ENCODE measurements around a stretch of chr1.

DNA sequence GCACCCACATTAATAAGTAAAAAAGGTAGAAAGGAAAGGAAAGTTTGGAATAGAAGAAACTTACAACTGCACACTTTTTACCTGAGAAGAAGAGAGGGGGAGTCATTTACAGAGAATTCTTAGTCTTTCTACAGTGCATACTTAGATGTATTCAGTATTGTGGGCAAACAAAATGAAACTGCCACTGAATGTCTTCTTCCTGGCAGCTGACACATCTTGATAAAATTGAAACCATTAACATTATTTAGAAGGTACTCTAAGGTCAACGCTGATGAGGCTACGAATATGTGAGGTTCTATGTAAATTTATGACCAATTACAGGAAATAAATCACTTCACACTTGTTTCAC is 51.2 kb upstream of the GFI1 start:
- RRBS = no CpG with 5 or more reads among the region's 2 CpGs
CAGE:
- cytosol, long polyA plus RNA = no peak
- long polyA plus RNA = no peak
- nucleus, long polyA plus RNA = no peak

DNA sequence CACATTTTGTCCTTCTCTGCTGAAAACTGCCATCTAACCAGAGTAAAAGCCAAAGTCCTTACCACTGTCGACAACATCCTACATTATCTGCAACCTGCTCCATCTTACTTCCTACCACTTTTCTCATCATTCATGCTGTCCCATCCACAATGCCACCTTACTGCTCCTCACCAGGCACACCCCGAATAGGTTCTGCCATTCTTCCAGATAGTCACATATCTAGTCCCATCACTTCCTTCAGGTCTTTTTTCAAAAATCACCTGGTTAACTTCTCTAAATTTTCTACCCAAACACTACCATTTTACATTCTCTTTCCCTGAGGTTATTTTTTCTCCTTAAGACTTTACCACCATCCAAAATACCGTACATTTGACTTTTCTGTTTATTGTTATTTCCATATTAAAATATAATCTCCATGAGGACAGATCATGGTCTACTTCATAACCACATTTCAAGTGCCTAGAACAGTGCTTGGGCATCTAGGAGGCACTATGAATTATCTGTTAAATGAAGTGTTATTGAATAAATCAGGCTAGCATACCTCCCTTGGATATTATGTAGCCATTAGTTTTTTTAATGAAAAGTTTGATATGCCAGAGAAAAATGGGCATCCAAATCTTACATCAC is 112.6 kb downstream of the EVI5 start:
- RRBS = no CpG with 5 or more reads among the region's 3 CpGs
CAGE:
- cytosol, long polyA plus RNA = no peak
- long polyA plus RNA = no peak
- nucleus, long polyA plus RNA = no peak

GRCh38 chr1:92715375-92715931 is 69.5 kb downstream of the EVI5 start:
- RRBS = no CpG with 5 or more reads among the region's 15 CpGs
CAGE:
- cytosol, long polyA plus RNA = no peak
- long polyA plus RNA = no peak
- nucleus, long polyA plus RNA = no peak

DNA sequence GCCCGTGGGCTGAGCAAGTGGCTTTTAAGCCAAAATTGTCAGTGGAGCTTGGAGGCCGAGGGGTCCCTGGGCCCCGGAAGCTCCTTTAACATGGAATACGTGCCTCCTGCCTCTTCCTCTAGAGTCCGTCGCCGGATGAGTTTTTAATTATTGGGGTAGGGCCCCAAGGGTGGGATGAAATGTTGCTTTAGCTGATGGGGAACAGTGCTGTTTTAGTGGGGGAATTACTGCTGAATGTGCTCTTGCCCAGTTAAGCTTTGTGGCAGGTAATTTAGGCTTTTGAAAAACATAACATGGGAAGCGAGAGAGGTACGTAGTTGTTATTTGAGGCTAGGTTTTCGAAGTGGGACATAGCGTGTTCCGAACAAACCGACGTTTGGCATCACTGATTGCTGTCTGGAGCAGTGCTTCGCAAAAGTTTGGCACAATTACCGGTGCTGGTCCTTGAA is 776 bp downstream of the RPL5 start:
- RRBS = 1% methylated on average over 4 of the region's 16 CpGs
CAGE:
- cytosol, long polyA plus RNA = no peak
- long polyA plus RNA = no peak
- nucleus, long polyA plus RNA = no peak

- RRBS = no CpG with 5 or more reads among the region's 3 CpGs
CAGE:
- cytosol, long polyA plus RNA = no peak
- long polyA plus RNA = no peak
- nucleus, long polyA plus RNA = no peak
These were observed 4.2 kb downstream of the DIPK1A start for GRCh38 chr1:92956977-92957585.

DNA sequence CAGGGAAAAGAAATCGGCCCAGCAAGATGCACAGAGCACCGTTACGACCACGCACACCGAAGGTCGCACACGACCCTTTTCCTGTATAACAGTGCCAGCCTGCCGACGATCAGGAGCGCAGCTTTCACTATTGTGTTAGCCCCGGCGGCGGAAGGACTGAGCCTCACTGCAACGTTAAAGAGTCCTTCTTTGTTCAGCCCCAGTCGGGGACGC is 214 bp upstream of the MTF2 start:
- RRBS = no CpG with 5 or more reads among the region's 16 CpGs
CAGE:
- cytosol, long polyA plus RNA = no peak
- long polyA plus RNA = no peak
- nucleus, long polyA plus RNA = no peak

GRCh38 chr1:93317294-93317736 is 28.4 kb upstream of the DR1 start:
- RRBS = no CpG with 5 or more reads among the region's 2 CpGs
CAGE:
- cytosol, long polyA plus RNA = no peak
- long polyA plus RNA = no peak
- nucleus, long polyA plus RNA = no peak

DNA sequence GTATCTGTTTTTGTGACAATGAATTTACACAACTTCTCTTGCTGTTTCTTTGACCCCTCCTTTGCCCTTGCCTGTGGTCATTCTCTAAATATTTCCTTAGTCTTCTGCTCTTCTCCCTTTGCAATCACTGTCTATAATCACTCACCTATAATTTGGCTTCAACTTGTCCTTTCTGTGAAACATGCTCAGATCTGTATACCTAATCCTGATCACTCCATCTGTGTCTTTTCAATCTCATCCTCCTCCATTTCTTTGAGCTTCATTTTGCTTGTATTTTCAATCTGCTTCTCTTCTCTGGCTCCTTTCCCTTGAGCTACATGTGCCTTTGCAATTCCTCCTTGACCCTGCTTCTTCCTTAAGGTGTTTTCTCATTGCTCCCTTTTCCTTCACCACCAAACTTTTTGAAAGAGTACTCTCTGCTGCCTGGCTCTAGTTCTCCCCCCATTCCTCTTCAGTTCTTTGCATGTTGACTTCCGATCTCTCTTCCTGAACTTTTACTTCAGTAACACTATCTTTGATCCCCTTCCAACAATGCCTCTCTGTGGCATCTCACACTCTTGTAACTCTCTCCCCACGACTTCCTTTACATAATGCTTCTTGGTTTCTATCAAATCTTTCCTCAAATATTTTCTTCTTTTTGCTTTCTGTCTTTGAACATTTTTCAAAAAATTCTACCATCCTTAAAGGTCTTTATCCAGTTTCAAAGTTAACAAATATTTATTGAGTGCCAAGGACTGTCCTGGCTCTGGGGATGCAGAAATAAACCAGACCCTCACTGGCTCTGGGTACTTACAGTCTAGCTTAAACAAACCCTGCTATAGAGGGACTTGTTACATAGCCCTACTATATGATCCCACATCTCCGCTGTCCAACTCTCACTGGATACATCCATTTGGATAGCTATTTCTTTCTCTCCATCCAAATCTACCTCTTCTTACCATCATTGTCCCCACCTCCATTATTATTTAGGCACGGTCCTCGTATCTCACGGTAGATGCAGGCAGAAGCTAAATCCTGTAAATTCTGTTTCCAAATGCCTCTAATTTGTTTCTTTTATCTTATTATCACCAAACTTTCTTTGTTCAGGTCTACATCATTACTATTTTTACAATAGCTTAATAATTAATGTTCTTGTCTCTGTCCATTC is 4.7 kb upstream of the DR1 start:
- RRBS = no CpG with 5 or more reads among the region's 6 CpGs
CAGE:
- cytosol, long polyA plus RNA = no peak
- long polyA plus RNA = start-site peak on the minus strand centred at position 480 of the sequence, 129 bp wide, 5 and 7 reads in 2 replicates
- nucleus, long polyA plus RNA = no peak

DNA sequence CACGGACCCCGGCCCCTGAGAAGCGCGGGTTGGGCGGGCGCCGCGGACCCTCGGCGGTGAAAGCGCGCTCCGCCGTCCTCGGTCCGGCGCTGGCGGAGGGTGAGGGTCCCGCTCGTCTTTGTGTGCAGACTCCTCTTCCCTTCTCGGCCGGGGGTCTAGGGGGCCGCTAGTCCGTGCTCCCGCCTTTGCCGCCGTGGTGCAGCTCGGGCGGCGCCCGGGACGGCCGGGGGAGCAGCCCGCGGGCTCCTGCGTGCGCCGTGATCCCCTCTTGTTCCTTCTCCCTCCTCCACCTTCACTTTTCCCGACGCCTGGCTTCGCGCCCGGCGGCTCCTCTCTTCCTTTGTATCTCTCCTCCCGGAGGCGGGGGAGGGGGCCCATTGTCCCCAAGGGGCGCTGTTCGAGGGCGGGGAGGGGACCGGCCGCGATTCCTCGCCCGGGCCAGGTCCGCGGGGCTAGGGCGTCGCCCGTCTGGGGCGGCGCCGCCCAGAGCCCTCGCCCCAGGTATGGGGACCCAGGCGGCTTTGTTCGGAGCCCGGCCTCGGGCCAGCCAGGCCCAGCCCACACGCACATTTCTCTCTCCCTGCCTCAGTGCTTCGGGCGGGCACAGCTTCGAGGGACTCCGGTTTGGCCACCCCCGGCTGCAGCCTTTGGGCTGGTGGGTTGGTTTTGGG is 548 bp downstream of the FNBP1L start:
- RRBS = 1% methylated on average over 62 of the region's 73 CpGs
CAGE:
- cytosol, long polyA plus RNA = no peak
- long polyA plus RNA = no peak
- nucleus, long polyA plus RNA = no peak

GRCh38 chr1:93449002-93449865 is 1.3 kb downstream of the FNBP1L start:
- RRBS = 3% methylated on average over 7 of the region's 27 CpGs
CAGE:
- cytosol, long polyA plus RNA = no peak
- long polyA plus RNA = no peak
- nucleus, long polyA plus RNA = no peak

DNA sequence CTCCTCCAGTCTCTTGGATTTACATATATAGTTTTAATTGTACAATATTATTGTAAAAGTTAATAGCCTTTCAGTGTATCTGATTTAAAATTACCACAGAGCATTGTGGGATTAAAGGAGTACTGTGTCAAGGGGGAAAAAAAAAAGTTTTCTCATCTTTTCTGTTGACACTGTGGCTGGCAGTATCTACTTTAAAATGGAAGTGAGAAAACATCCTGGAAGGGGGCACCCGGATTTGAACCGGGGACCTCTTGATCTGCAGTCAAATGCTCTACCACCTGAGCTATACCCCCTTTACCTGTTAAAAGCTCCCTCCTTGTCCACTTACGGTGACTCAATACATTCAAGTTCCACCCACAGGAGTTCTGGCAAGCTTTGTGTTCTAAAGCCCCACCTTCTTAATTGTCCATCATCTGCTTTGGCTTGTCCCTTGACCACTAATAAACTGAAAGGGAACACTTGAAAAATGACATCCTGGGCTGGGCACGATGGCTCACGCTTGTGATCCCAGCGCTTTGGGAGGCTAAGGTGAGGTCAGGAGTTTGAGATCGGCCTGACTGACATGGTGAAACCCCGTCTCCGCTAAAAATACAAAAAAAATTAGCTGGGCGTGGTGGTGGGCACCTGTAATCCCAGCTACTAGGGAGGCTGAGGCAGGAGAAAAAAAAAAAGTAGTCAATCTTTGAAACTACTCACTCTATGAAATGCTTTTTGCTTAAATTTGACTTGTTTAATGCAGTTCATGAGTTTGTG is 68.3 kb downstream of the FNBP1L start:
- RRBS = no CpG with 5 or more reads among the region's 10 CpGs
CAGE:
- cytosol, long polyA plus RNA = no peak
- long polyA plus RNA = no peak
- nucleus, long polyA plus RNA = no peak

- RRBS = no CpG with 5 or more reads among the region's 14 CpGs
CAGE:
- cytosol, long polyA plus RNA = no peak
- long polyA plus RNA = no peak
- nucleus, long polyA plus RNA = no peak
These were observed 103.8 kb downstream of the BCAR3 start for GRCh38 chr1:93577754-93578409.

DNA sequence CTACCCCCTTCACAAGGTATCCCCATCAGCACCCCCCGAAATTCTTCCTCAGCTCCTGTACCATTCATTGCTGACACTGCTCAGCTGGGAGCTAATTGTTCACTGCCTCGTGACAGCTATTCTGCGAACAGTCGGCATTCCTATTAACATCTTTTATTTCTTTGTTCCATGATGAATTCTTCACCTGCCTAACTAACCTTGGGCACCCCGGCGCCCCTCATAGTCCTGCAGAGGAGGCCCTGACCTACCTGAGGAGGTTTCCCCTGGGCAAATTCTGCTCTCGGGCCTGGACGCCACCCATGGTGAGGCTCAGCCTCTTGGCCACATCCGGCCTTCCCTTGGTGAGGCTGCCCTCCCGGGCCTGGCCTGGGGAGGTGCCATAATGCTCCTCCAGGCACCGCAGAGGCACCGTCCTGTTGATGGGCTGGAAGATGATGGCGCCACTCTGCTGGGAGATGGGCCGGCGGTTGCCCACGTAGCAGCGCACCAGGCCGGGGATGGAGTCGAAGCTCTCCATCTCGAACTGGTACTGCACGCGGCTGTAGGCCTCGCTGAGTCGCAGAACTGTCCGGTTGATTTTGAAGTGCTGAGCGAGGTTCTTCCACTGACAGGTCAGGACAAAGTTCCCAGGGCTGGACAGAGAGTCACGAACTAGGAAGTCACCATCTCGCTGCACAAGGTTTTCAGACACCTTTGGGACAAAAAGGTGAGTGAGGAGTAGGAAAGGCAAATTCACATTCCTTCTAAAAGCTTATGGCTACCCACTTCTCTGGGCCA is 92.7 kb downstream of the BCAR3 start:
- RRBS = 97% methylated on average over 10 of the region's 28 CpGs
CAGE:
- cytosol, long polyA plus RNA = no peak
- long polyA plus RNA = no peak
- nucleus, long polyA plus RNA = no peak

- RRBS = no CpG with 5 or more reads among the region's 10 CpGs
CAGE:
- cytosol, long polyA plus RNA = no peak
- long polyA plus RNA = no peak
- nucleus, long polyA plus RNA = no peak
These were observed 65.0 kb downstream of the BCAR3 start for GRCh38 chr1:93616325-93617293.

DNA sequence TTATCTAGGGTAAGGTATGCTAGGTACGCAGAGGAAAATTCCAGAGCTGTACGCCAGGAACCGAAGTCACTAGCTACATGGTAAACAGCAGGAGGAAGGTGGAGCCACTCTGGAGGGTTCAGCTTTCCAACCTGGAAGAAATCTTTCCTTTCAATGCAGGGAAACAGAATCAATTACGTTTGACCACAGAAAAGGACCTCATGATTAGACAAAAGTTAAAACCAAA is 43.1 kb downstream of the BCAR3 start:
- RRBS = no CpG with 5 or more reads among the region's 4 CpGs
CAGE:
- cytosol, long polyA plus RNA = no peak
- long polyA plus RNA = no peak
- nucleus, long polyA plus RNA = no peak

DNA sequence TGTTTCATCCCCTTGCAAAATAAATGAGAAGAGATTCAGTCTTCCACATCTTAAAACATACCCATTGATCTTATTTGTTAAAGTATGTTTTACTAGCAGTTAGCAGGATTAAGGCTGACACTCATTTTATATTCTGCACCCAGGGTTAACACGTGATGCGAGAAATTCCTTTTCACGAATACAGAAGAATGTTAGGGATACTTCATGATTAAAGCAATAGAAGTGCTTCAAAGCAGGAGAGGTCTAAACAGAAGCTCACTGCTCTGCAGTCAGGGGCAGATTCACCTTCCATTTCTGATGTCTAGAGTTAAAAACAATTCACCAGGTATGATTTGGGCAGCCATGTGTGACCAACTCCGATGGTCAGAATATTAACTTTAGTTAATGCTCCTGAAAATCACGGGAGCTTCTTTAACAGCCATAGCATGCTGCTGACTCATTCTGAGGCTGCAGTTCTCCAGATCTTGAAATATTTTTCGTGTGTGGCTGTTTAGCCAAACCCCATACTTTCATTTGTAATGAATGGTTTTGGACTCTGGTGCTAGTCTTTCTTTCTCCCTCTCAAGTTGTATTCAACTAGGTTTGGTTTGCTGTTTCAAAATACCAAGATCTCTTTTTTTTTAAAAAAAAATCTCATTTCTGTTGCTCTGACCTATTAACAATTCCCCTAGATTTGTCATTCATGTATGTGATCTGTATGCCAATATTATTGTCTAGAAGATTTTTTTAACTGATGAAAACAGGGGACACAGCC is 19.6 kb downstream of the BCAR3 start:
- RRBS = no CpG with 5 or more reads among the region's 6 CpGs
CAGE:
- cytosol, long polyA plus RNA = no peak
- long polyA plus RNA = no peak
- nucleus, long polyA plus RNA = no peak

GRCh38 chr1:93703552-93703983 is 21.9 kb upstream of the BCAR3 start:
- RRBS = no CpG with 5 or more reads among the region's 3 CpGs
CAGE:
- cytosol, long polyA plus RNA = no peak
- long polyA plus RNA = no peak
- nucleus, long polyA plus RNA = no peak

DNA sequence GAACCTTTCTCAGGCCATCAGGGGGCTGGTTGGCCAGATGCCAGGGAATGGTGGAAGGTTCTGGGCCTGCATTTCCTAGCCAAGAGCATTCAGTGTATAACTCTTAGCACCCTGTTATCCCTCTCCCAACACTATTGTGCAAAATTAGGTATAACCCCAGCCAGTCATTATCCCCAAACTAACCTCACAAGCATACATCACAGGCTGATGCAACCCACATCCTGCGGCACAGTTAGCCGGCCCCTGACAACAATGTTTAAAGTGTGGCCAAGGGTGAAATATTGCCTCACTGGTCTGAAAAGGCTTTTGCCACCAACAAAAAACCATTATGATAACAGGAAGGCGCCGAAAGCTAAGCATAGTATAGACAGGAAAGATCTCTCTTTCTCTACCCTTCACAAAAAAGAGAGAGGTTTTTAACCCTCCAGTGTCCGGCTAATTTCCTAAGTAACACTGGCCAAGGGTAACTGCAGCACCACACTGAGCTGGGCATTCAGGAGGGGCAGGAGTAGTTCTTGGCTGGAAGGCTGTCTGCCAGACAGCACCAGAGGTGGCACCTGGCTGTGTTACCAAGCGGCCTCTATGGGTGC is 77.4 kb upstream of the BCAR3 start:
- RRBS = no CpG with 5 or more reads among the region's 6 CpGs
CAGE:
- cytosol, long polyA plus RNA = no peak
- long polyA plus RNA = no peak
- nucleus, long polyA plus RNA = no peak

DNA sequence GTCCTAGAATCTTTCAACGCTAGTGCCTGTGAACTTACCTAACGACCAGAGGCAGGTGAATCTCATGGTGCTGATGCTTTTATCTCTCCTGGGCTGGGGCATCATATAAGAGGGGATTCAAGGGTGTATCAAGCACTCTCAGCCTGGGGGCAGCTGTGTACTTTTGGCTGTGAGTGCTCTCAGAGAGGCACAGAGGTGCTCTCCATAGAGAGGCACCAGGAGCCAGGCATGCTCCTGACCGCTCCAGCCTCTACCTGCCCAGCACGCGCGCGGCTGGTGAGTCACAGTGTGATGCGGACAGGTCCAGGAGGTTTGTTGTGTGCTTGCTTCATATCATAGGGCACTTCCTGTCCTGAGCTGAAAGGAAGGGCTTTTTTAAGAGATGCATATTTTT is 93.5 kb upstream of the BCAR3 start:
- RRBS = no CpG with 5 or more reads among the region's 8 CpGs
CAGE:
- cytosol, long polyA plus RNA = no peak
- long polyA plus RNA = no peak
- nucleus, long polyA plus RNA = no peak

DNA sequence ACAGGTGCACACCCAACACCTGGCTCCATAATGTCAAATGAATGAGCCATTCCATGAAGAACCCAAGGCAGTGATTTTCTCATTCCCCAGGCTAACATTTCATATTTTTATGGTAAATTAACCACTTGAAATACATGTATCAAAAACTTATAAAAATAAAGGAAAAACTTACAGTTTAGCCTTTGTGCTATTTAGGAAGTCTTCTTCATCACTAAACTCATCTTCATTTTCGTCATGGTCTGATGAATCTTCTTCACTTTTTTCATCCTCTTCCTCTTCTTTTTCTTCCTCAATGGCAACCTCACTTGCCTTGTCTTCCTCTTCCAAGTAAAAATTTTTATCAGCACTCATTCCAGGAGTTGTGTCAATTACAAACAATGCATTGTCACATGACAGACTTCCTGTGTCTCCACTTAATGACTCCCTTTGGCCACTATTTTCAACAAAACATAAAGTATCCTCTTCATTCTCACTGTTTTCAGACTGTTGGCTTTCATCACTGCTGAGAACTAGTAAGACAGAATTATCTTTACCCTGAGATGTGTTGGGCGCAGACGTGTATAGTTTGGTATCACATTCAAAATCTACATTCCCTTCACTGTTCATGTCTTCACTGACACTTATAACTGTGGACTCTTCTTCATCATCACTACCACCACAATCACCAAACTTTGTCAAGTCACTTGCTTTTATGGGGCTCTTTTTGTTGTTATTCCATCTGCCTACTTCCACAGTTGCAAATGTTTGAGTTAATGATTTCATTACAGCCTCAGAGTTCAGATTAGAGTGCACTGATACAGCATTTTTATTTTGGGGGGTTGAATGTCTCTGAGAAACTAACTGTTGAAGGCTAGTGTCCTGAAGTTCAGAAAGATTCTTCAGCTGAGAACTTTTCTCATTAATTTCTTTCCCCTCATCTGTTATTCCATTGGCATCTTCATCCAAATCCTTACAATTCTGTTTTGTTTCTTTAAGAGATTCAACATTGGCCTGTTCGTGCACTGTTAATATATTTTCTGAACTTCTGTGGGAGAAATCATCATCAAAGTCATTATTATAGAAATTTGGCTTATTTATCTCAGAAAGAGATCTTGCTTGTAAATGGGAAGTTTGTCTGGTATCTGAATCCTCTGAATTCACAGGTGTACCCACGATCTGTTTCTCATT is 2.5 kb downstream of the DNTTIP2 start:
- RRBS = no CpG with 5 or more reads among the region's 5 CpGs
CAGE:
- cytosol, long polyA plus RNA = no peak
- long polyA plus RNA = start-site peak on the minus strand centred at position 591 of the sequence, 649 bp wide, 703 and 390 reads in 2 replicates
- nucleus, long polyA plus RNA = start-site peak on the minus strand centred at position 603 of the sequence, 793 bp wide, 343 and 662 reads in 2 replicates

All from SK-N-SH (cell line).